AG04449 (cell line): ENCODE measurements around the genes MYLK3, GPT2 and ITFG1.

DNA sequence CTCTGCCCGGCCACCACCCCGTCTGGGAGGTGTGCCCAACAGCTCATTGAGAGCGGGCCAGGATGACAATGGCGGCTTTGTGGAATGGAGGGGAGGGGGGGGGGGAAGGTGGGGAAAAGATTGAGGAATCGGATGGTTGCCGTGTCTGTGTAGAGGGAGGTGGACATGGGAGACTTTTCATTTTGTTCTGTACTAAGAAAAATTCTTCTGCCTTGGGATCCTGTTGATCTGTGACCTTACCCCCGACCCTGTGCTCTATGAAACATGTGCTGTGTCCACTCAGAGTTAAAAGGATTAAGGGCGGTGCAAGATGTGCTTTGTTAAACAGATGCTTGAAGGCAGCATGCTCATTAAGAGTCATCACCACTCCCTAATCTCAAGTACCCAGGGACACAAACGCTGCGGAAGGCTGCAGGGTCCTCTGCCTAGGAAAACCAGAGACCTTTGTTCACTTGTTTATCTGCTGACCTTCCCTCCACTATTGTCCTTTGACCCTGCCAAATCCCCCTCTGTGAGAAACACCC is 36.7 kb upstream of the ZNF267 start:
- RRBS, result no CpG with 5 or more reads among the region's 10 CpGs

DNA sequence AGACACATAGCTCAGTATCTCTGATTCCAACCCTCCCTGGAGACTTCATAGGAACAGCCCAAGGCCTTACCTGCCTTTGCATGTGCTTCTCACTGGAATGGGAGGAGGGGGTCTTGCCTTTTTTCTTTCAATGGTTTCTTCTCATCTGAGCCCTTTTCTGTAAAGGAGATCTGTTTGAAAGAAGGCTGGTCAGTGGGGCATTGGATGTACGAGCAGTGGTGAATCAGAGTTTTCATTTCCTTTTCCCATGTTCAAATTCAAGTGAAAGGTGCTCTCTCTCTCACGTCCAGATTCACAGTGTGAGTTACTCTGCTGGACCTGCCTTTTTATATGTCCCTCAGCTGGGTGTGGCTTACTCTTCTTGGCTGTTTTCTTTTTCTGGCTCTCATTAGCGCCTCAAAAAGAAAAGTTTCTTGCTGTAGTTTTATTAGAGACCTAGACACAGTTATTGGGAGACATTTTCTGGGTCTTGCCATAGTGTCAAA is 1877.3 kb downstream of the TP53TG3F start:
- RRBS, result no CpG with 5 or more reads among the region's 3 CpGs

DNA sequence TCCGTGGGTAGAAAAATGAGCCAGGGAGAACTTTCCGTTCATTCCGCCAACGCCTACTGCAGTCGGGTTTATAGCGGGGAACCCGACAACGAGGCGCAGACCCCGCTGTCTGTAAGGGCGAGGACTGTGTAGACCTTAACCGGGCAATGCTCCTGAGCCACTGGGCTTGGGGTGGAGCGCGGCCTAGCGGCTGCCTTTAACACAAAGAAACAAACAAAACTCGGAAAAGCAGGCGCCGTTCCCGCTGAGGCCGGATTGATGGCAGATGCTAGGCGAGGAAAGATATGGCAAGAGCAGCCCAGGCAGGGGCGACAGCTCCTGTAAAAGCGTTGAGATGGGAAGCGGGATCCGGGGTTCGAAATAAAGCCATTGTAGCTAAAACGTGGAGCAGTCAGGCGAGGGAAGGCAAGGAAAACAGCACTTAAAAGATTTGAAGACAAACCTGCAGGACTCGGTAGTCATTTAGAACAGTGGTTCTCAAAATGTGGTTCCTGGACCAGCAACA is 600 bp downstream of the ORC6 start:
- RRBS, result 1% methylated on average over 5 of the region's 29 CpGs

GRCh38 chr16:46737761-46738291 is 10.3 kb downstream of the MYLK3 start:
- RRBS, result no CpG with 5 or more reads among the region's 11 CpGs

- RRBS, result no CpG with 5 or more reads among the region's 21 CpGs
Observed at GRCh38 chr16:46747845-46748714, at the start of gene MYLK3. Gene MYLK3 (minus strand): TSS chr16:46748344.

DNA sequence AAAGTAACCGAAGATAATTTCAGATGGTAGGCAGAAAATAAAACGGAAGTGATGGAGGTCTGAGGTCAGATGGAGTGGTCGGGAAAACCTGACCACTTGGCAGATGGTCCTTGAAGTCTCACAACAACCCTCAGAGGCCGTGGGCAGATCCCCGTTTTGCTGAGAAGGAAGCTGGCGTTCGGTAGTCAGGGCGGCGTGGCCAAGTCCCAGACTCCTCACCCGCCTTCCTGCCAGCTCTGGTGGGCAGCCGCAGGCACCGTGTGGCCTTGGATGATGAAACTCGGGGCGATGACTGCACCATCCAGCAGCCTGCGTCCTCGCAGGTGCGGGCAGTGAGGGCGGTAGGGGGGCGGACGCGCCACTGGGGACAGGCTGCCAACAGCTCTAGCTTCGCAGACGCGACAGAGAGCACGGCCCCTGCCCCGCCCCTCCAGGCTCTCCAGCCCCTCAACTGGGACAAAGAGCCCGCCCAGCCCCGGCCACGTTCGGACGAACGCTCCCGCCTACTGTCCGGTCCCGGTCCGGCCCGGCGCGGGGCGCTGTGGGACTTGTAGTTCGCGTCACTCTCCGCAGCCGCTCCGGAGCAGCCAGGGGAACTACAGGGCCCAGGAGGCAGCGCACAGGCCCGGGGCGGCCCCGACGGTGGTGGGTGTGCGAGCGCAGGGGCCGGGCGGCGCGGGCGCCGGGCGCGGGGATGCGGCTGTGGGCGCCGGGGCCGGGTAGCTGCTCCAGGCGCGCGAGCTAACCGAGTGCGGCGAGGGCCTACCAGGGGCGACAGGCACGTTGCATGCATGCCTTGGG is at the start of gene GPT2:
TSS of gene GPT2 (plus strand) at position 673 of the 801 bp plus-strand sequence.
- RRBS, result 2% methylated on average over 28 of the region's 72 CpGs

DNA sequence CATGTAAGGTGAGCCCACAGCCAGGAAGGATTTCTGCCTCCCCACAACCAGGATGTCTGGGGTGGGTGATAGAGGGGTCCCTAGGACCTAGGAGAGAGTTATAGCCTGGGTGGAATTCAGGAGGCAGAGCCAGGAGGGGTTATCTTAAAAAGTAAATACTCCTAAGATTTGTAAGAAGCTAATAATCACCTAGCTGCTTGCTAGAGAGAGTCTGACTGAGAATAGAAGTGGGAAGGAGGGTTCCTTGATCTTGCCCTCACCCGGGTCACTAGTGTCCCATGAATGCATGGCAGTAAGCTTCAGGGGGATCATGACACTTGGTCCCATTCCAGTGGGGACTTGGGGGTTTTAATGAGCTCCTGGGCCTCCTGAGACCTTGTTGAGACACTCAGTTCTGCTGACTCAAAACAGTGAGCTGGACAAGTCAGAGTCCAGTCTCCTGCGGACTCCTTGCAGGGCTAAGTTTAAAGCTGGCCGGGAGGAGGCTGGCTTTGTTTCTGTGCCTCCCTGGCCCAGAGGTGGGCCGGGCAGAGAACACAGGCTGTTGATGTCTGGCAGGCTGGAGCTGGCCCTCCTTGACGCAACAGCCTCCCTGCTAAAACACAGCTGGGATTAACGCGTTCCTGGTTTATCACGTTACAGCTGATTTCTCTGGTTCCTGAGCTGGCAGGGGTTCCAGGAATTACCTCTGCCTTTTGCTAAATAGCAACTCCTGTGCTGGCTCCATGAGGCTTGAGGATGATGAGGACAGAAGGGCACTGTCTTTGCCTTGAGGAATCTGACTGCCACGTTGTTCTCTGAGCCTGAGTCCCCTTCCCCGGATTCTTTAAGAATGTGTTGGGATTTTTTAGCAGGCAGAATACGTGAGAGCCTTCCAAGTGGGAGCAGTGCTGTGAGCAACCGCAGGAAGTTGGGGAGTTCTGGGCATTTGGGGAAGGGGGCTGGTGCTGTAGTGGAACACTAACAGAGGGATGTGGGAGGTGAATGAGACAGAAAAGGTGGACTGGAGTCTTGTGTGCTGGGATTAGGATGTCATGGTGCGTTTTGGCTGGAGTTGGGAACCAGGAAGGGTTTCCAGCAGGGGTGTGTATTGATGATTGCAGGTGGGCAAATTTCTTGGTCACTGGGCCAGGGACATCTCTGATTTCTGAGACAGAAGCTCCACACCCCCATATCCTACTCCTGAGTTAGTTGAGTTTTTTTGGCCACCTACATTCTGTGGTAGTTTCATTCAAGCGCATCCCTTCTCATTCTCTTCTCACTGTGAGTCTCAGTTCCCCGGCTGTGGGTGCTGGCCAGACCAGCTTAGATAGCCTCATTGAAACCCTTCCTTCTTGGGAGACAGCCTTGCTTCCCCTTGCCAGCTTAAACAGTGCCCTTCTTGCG is 2.0 kb downstream of the GPT2 start:
- RRBS, result 36% methylated on average over 2 of the region's 16 CpGs

- RRBS, result 35% methylated on average over 3 of the region's 7 CpGs
Observed at GRCh38 chr16:46895479-46896391, 11.6 kb downstream of the GPT2 start.

DNA sequence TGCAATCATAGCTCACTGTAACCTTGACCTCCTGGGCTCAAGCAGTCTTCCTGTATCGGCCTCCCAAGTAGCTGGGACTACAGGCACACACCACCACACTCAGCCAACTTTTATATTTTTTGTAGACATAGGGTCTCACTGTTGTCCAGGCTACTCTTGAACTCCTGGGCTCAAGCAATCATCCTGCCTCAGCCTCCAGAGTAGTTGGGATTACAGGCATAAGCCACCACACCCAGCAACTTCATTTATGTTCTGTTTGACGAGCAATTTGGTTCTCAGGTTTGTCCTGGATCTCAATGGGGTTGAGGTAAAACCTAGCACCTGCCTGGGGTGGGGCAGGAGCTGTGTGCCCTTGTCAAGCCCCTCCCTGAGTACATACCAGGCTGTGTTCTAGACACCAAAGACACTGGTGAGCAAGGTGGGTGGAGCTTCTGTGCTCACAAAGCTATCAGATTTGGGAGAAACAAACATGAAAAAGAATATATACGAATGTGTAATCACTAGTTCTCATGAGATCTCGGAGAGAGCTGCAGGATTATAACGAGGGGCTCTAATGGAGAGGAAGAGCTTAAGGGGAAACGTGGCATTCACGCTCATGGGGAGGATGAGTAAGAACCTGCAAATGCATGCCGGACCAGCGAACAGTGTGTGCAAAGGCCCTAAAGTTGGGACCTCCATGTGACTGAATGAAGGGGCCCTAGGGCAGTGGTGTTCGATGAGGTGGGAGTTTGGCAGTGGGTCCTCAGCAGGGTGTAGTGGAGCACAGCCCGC is 19.4 kb downstream of the GPT2 start:
- RRBS, result no CpG with 5 or more reads among the region's 11 CpGs

GRCh38 chr16:46912065-46912956 is 28.1 kb downstream of the GPT2 start:
- RRBS, result no CpG with 5 or more reads among the region's 12 CpGs

- RRBS, result no CpG with 5 or more reads among the region's 4 CpGs
Observed at GRCh38 chr16:46976452-46977011, 3.1 kb upstream of the DNAJA2 start.

DNA sequence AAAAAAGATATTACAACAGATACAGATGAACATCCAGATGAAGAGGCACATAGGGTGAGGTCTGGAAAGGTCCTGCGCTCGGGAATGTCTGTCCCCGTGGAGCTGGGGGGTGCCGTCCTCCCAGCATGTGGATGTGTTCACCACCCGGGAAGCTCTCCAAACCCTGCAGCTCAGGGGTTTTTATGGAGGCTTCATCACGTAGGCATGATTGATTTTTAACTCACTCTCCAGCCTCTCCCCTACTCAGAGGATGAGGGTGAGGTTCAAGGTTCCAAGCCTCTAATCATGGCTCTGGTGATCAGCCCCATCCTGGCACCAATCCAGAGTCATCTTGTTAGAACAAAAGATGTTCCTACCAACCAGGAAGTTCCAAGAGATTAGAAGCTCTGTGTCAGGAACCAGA is 85.1 kb upstream of the DNAJA2 start:
- RRBS, result no CpG with 5 or more reads among the region's 6 CpGs

- RRBS, result no CpG with 5 or more reads among the region's 1 CpG
Observed at GRCh38 chr16:47289622-47290273, 146.0 kb upstream of the NETO2 start.

GRCh38 chr16:47291185-47292002 is 147.6 kb upstream of the NETO2 start:
- RRBS, result no CpG with 5 or more reads among the region's 6 CpGs

GRCh38 chr16:47460663-47461528 is at the start of gene ITFG1:
Gene ITFG1 (minus strand): TSS chr16:47461063.
- RRBS, result 4% methylated on average over 34 of the region's 80 CpGs

- RRBS, result no CpG with 5 or more reads among the region's 4 CpGs
Observed at GRCh38 chr16:47668981-47669479, 207.9 kb downstream of the PHKB start.

- RRBS, result no CpG with 5 or more reads among the region's 2 CpGs
Observed at GRCh38 chr16:48373085-48373684, 12.0 kb downstream of the SIAH1 start.

- RRBS, result no CpG with 5 or more reads among the region's 7 CpGs
Observed at GRCh38 chr16:48405806-48406405, 20.7 kb upstream of the SIAH1 start.

- RRBS, result no CpG with 5 or more reads among the region's 15 CpGs
Observed at GRCh38 chr16:48409768-48410807, 24.9 kb upstream of the SIAH1 start.

DNA sequence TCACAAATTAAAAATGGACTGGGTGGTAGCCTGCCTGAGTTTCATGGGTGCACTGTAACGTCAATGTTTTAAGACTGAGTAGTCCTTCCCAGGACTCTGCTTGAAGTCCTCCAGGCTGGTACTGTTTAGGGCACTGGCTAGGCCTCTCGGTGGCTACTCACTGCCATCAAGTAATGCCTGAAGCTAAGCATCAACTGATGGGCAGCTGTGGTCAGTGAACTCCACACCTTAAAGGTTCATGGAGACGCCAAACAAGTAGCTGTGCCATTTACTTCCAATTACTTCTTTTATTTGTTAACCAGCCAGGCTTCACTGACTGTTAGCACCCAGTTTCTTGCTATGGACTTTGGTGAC is 6.8 kb downstream of the N4BP1 start:
- RRBS, result no CpG with 5 or more reads among the region's 3 CpGs